Bronchus fibroblast of lung (primary cell): ENCODE data around the genes DGKD, UGT1A8 and SH3BP4.

GRCh38 chr2:233076991-233077353 lies 16.8 kb downstream of the INPP5D start:
- RAMPAGE, long total RNA = no peak

- RAMPAGE, long total RNA = no peak
Measured at GRCh38 chr2:233121895-233122422, 61.8 kb downstream of the INPP5D start.

DNA sequence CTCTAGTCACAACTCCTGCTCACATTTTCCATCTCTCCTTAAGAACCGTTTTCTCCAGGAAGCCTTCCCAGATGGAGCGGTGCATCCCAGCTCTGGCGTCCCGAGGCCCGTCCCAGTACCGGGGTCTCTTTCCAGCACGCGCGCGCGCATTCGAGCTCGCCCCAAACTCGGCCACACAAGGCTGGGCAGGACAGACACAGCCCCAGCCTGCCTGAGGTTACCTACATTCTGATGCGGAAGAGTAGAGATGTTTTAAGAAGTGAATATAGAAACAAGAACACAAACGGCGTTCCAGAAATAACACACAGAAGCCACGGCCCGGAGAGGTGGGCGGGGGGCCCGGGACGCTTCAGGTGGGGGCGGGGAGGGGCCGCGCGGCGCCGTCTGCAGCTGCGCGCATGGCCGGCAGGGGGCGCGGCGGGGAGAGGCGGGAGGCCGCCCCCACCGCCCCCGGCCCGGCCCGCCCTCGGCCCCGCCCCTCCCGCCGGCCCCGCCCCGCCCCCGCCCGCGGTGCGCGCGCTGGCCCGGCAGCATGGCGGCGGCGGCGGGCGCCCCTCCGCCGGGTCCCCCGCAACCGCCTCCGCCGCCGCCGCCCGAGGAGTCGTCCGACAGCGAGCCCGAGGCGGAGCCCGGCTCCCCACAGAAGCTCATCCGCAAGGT lies at the start of gene DGKD:
Gene DGKD, plus strand, starts transcription at position 508 of the 660 bp plus-strand sequence.
- RAMPAGE, long total RNA = no peak

DNA sequence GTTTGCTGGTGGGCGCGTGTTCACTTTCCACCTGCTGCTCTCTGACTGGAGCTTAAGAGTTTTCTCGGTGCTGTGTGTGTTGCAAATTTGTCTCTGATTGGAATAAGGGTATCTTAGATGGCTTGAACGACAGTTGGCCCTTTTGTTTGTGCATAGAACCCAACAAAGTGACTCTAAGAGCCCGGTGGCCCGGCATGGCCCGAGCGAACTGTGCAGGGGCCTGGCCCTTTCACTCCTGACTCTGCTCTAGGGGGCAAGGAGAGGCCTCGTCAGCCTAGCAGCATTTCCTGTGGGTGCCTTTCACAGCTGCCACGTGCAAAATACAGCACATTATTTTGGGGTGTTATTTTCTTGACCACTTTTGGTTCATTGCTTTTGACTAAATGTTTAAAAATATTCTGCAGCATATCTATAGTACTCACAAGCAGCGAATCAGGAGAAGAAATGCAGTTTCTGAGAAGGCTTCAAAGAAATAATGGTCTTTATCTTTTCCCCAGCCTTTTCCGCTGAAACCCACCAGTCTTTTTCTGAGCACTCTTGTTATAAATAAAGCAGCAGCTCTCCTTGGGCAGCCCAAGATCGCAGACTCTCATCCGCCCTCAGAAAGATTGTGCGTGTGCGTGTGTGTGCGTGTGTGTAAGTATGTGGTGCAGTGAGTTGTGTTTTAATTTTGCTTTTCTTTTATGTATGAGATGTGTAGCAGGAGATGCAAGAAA lies 31.2 kb downstream of the DGKD start:
- RAMPAGE, long total RNA = no peak

GRCh38 chr2:233421439-233421987 lies 67.2 kb downstream of the DGKD start:
- RAMPAGE, long total RNA = no peak

DNA sequence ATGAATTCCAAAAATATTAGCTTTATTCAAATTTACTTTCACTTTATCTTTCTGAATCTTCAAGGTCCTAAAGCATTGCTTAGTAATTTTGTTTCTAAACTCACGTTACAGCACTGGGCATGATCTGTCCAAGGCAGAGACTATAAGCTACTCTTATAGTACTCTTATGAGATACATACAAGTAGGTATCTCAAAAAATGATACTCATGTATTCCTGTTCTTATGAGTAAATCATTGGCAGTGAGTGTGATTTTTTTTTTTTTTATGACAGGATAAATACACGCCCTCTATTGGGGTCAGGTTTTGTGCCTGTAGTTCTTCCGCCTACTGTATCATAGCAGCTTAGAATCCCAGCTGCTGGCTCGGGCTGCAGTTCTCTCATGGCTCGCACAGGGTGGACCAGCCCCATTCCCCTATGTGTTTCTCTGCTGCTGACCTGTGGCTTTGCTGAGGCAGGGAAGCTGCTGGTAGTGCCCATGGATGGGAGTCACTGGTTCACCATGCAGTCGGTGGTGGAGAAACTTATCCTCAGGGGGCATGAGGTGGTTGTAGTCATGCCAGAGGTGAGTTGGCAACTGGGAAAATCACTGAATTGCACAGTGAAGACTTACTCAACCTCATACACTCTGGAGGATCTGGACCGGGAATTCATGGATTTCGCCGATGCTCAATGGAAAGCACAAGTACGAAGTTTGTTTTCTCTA lies at the start of gene UGT1A8:
Gene UGT1A8, plus strand, starts transcription at position 306 of the 704 bp plus-strand sequence.
- RAMPAGE, long total RNA = no peak

DNA sequence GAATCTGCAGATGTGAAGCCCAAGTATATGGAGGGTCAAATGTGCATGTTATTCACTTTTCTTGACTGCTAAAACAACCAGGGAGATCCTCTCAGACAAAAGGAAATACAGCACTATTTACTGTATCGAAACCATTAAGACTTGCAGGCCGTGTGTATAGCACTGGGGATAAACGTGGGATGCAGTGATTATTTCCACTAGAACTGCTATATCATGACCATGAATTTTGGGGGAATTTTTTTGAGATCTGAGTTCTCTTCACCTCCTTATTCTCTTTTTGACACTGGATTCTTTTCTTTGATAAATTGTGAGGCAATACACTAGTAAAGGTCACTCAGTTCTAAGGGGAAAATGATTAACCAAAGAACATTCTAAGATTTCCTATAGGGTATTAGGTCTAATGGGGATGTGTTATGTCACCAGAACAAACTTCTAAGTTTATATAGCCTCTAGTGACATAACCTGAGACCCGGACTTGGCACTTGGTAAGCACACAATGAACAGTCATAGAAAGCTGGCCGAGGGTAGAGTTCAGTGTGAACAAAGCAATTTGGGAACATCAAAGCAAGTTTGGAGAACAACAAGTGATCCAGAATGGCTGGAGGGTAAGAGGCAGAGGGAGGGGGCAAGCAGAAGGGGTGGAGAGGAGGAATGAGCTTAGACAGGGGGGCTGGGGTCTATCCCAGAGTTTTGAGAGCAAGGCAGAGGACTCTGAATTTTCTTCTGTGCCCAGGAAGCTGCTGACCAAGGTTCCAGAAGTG lies 14.8 kb upstream of the UGT1A1 start:
- RAMPAGE, long total RNA = no peak

DNA sequence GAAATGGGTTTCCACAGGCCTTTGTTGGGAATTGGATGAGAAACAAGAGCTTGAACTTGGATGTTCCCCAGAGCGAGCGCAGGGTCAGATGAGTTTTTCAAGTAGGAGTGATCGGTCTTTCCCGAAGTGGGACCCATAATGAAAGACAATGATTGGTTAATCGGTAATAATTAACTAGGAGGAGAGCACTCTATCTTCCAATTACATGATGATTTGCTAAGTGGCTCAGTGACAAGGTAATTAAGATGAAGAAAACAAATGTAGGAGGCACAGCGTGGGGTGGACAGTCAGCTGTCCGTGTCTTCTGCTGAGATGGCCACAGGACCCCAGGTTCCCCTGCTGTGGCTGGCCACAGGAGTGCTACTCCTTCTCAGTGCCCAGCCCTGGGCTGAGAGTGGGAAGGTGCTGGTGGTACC lies 13.2 kb upstream of the UGT1A1 start:
- RAMPAGE, long total RNA = no peak

- RAMPAGE, long total RNA = no peak
Measured at GRCh38 chr2:233763727-233764893, 4.0 kb downstream of the UGT1A1 start.

DNA sequence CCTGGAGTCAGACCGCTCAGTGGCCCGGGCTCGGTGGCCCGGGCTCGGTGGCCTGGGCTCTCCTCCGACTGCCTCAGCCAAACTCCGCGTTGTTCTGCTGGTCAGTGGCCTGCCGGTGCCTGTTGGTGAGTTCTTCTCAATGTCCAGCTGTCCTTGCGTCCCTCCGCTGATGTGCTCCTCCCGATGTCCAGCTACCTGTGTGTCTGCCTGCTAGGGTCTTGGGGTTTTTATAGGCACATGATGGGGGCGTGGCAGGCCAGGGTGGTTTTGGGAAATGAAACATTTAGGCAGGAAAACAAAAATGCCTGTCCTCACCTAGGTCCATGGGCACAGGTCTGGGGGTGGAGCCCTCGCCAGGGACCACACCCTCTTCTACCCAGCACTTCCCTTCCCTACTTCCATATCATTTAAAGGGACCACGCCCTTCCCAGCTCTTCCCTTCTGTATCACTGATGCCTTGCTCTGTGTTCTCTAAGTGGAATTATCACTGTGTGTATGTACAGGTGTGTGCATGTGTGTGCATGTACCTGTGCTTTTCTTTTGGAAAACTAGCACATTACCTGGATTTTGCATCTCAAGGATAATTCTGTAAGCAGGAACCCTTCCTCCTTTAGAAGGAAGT lies 6.3 kb downstream of the UGT1A1 start:
- RAMPAGE, long total RNA = no peak

DNA sequence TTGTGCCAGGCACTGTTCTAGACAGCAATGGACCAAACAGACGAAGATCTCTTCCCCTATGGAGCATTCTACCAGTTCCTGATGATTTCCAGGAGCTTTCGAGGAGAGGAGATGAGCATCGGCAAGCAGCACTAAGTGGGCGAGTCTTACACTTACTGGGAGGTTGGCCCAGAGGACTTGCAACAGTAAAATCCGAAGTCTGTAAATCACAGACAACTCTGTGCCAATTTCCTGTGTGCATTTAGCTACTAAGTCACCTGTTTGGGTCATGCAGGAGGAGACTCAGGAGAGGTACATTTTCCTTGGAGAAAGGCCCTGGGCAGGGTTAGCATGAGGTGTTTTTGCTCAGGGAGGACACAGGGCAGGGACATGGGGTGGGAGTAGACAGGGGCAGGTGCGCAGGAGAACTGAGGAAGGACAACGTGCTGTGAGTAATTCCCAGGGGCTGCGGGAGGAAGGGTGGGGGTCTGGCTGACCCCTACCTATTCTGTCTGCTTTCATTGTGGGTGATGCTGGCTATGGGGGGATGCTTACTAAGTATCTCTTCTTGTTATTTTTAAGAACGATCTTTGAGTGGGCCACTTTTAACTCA lies 59.0 kb downstream of the TRPM8 start:
- RAMPAGE, long total RNA = no peak

DNA sequence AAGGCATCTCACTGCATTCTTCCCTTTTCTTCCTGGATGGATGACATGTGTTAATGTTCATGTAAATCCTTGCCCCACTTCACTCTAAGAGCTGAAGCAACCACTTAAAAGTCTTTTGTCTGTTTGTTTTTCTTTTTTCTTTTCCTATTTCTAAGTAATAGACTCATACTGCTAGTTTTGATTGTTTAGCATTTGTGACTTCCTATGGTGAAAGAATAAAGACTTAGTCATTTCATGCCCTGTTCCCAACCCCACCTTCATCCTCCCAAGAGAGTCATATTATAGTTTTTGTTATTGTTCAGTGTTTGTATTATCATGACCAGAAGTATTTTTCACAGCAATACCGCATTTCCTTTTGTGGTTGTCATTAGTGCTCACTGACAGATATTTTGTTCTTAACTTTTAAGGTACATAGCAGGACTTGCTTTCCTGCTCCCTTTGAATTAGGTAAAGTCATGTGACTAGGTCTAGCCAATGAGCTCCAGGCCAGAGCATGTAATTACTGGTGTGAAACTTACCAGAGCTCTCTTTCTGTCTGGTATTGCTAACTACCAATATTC lies 18.1 kb upstream of the SPP2 start:
- RAMPAGE, long total RNA = no peak

GRCh38 chr2:234292514-234293341 lies 204.2 kb downstream of the ARL4C start:
- RAMPAGE, long total RNA = no peak

GRCh38 chr2:234348034-234348541 lies 148.8 kb downstream of the ARL4C start:
- RAMPAGE, long total RNA = no peak

GRCh38 chr2:234427692-234428080 lies 69.2 kb downstream of the ARL4C start:
- RAMPAGE, long total RNA = no peak

DNA sequence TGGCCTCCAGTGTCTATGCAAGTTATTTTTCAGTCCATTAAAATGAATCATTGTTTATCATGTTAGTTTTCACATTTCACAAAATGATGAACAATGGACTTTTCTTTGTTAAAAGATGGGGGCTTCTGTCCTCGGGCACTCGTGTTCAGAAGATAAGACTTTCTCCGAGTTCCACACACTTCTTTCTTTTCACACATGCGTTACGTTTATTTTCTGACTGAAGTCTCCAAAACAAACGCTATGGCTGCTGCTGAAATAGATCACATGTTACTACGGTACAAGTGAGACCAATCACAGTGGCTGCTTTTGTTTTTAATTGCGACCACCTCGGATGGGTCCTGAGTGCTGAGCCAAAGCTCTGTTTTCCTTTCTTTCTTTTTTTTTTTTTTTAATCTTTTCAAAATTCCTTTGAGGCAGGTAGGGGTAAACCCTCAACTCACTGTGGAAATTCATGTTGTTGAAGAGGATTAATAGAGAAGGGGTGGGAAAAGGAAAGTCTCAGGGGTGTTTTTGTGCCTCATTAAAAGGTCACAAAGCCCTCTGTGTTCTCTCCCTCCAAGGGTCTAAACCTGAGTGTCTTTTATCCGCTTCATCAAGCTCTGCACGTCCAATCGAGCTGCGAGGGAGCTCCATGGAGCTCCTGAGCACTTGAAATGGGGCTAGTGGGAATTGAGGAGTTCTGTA lies 48.3 kb downstream of the ARL4C start:
- RAMPAGE, long total RNA = no peak

DNA sequence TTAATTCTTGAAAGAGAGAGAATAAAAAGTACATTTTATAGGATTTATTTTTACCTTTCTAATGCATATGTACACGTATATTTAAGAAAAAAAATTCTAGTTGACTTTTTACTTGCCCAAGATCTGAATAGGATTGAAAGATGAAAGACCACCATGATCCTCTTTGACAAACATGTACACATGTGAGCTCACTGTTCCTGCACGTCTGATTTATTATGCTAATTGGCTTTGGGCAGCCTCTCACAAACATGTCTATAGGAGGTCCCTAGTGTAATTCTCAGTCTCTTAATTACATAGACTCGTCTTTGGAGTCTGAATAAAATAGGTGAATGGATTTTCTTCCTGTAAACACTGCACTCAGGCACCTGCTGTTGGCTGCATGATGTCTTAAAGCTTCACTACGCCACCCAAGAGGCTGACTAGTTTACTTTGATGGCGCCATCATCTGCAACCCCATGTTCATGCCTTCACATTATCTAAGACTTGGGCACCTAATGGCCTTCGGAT lies 46.1 kb downstream of the ARL4C start:
- RAMPAGE, long total RNA = no peak

DNA sequence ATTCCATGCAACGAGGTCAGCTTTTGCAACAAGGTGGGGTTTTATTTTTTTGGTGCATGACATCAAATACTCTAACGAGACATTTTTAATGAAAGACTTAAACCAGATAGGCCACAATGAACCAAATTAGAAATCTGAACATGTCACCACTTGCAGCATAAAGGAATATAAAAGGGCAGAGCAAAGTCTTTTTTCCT lies 2.4 kb downstream of the ARL4C start:
- RAMPAGE, long total RNA = no peak

GRCh38 chr2:234634004-234634386 lies 137.1 kb upstream of the ARL4C start:
- RAMPAGE, long total RNA = no peak

DNA sequence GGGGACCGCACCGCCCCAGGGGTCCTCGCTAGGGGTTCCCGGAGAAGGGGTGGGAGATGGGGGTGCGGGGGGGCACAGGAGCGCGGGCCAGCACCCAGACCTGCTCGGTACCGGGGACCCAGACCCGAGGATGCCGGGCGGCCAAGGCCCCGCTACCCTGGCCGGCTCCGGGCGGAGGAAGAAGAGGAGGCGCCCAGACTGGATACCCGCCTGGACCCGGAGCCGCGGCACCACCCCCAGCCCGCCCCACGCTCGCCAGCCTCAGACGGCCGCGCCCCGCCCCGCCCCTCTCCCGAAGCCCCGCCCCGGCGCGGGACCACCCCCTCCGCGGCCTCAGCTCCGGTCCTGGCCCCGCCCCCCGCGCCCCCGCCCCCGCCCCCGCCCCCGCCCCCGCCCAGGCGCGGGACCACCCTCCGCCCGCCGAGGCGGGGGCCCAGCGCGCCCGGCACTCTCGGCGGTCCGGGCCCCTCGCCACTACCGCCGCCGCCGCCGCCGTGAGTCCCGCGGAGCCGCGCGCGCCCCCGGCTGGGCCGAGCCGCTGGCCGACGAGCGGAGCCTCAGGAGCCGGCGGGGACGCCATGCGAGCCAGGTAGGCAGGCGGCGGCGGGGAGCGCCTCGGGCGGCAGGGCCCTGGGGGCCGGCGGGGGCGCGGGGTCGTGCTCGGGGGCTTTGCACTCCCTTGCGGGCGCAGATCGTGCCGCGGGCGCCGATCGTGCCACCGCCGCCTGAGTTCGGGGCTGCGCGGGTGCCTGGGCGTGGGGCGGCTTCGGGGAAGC lies at the start of gene SH3BP4:
Gene SH3BP4, plus strand, starts transcription at position 436 of the 776 bp plus-strand sequence.
- RAMPAGE, long total RNA = no peak